Type B pancreatic cell (in vitro differentiated cells): Measurements from ENCODE around the genes MED27 and RALGDS.

- PRO-cap = no peak
These were observed 20.4 kb downstream of the MED27 start for GRCh38 chr9:132059142-132059831.

DNA sequence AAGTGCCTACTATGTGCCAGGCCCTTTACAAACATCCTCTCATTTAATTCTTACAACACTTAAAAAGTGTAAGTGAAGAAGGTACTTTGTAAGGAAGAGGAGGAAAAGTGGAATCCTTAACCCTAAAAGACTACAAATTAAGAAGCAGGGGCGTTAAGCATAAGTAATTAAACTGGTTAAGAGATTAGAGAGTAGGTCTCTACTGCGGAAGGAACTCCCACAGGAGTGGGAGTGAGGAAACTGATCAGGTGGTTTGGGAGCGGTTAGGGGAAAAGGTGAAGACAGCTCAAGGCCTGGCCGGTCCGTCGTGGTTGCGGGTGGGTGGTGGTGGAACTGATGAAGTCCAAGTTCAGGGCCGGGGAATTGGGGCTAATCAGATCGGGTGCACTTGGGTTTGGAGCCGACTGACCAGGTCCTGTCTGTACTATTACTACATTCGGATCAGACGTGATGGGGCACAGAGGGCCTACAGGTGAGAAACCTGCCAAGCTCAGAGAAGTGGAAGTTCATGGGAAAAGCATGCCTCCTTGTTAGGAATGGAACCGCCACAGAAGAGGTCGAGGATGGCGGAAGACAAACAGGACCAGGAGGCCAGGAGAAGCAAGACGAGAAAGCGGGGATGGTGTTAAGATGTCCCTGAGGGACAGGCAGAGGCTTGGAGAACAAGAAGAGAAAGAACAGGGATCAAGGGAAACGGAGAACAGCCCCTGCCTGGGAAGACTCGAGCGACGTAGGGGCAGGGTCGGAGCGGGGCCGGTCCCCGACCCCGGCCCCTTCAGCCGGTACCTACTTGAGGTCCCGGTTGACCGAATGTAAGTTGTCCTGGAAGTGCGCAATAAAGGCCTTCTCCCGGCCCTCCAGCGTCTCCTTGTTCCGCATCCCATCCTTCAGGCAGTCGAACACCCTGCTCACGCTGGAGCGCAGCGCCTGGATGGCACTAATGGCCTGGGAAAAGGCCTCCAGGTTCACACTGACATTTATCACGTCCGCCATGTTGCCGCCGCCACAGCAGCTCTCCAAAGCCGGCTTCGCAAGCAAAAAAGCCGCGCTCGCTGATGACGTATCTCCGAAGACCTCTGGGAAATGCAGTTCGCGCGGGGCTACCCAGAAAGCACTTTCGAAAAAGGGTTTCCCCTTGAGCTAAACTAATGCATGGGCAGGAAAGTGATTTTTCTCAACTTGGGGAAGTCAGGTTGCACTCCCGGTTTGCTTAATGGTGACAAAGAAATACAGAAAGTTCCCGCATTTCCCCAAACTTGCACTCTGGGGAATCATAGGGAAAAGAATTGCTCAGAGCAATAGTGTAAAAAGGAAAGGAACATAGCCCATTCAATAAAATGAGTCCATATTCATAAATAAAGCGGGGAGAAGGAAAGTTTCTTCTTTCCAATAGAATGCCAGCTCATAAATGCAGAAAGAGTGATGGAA is at the start of gene MED27:
Gene MED27, minus strand, starts transcription at position 1,016 of the 1,428 bp plus-strand sequence.
- PRO-cap = unidirectional peak, minus-strand start at position 1,016 of the sequence

GRCh38 chr9:132170219-132170598 is 8.4 kb downstream of the NTNG2 start:
- PRO-cap = no peak

- PRO-cap = no peak
These were observed 71.6 kb downstream of the NTNG2 start for GRCh38 chr9:132233471-132233880.

- PRO-cap = bidirectional peak, plus-strand start at chr9:132241266, minus-strand start at chr9:132241023; unidirectional peak, plus-strand start at chr9:132241474; unidirectional peak, plus-strand start at chr9:132241561
These were observed 79.2 kb downstream of the NTNG2 start for GRCh38 chr9:132240717-132241824.

DNA sequence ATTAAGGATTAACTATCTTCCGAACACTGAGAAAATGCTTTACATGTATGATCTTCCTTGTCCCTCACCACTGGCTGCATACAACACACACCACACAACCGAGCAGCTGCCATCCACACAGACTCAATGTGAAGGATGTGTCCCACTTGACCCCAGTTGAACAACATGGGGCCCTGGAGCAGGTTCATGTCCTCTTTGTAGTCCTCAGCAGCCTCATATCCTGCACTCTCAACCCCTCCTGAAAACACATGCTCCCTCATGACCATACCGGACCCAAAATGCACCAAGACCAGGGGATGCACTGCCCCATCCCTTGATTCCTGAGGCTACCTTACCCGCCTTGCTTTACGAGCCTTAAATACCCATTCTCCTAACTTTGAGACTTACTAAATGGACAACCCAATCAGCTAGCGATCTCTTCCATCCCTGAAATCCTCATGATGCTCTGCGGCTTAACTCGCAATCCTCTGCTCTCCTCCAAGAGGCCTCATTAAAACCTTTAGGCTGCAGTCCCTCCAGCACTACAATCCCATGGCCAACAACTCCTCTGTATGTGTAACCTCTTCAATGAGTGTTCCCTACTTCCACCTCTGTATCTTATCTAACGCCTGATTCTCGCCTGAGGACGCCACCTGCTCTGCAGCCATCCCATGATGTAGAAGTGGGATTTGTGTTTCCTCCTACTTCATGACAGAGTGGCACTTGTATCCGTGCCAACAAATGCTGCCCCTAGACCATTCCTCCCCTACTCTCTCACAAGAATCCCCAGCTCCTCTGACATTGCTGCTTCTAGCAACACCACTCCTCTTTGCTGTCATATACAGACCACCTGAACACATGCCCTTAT is 78.8 kb downstream of the SETX start:
- PRO-cap = no peak

GRCh38 chr9:132328630-132329183 is 26.1 kb downstream of the SETX start:
- PRO-cap = no peak

DNA sequence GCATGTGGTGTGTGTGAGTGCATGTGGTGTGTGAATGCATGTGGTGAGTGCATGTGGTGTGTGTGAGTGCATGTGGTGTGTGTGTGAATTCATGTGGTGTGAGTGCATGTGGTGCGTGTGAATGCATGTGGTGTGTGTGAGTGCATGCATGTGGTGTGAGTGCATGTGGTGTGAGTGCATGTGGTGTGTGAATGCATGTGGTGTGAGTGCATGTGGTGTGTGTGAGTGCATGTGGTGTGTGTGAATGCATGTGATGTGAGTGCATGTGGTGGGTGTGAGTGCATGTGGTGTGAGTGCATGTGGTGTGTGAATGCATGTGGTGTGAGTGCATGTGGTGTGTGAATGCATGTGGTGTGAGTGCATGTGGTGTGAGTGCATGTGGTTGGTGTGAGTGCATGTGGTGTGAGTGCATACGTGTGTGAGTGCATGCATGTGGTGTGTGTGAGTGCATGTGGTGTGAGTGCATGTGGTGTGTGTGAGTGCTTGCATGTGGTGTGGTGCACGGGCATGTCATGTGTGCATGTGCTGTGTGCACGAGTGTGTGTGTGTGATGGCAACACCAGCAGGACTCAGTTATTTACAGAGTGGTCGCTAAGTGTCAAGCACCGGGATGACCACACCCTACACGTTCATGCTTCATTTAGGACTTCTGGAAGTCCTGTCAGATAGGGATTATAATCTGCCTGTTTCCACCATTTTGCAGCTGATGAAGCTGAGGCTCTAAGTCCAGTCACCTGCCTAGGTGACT is 23.6 kb upstream of the SETX start:
- PRO-cap = unidirectional peak, minus-strand start at position 572 of the sequence

GRCh38 chr9:132474164-132474777 is 64.3 kb downstream of the CFAP77 start:
- PRO-cap = no peak

- PRO-cap = no peak
These were observed 83.4 kb upstream of the BARHL1 start for GRCh38 chr9:132498962-132499464.

DNA sequence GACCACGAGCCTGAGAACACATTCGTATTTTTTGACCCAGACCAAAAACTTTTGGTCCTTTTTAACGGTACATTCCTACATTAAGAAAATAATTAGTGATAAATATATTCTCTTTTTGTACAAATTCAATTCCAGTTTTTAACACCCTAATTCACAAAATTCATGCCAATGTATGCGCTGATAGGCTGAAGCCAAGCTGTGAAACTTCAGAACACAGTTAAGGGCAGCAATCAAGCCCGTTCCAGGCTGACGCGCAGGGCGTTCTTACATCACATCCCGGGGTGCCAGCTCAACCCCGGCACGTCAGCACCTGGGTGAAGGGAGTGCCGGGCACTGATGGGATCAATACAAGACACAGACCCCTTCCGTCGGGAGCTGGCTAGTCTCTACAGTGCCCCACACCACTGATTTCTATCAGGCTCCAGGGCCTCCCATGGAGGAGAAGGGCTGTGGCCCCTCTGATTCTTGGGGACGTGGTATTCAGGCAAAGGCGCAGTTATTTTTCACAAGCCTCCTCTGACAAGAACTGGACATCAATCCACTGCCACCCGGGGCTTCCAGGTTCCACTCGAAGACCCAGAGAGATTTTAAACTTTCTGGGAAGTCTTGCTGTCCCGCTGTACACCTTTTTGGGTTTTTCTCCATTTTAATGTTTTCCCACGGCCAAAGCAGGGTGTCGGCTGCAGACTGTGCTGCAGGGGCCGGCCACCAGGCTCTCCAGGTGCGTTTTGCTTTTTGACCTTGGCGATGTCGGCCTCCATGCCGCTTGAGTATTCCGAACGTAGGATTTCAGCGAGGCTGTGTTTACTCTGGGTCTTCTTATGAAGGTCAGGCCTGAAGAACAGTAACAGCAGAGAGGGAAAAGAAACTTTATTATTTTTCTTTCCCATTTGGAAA is 12.1 kb downstream of the BARHL1 start:
- PRO-cap = no peak

DNA sequence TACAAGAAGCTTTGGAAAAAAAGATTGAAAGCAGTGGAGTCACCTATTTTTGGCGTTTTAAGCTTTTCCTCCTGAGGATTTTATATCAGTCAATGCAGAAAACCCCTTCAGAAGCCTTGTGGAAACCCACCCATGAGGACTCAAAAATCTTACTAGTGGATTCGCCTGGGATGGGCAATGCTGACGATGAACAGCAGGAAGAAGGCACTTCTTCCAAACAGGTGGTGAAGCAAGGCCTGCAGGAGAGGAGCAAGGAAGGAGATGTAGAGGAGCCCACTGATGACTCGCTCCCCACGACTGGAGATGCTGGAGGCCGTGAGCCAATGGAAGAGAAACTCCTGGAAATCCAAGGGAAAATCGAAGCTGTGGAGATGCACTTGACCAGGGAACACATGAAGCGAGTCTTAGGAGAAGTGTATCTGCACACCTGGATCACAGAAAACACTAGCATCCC is 9.1 kb downstream of the GTF3C4 start:
- PRO-cap = no peak

DNA sequence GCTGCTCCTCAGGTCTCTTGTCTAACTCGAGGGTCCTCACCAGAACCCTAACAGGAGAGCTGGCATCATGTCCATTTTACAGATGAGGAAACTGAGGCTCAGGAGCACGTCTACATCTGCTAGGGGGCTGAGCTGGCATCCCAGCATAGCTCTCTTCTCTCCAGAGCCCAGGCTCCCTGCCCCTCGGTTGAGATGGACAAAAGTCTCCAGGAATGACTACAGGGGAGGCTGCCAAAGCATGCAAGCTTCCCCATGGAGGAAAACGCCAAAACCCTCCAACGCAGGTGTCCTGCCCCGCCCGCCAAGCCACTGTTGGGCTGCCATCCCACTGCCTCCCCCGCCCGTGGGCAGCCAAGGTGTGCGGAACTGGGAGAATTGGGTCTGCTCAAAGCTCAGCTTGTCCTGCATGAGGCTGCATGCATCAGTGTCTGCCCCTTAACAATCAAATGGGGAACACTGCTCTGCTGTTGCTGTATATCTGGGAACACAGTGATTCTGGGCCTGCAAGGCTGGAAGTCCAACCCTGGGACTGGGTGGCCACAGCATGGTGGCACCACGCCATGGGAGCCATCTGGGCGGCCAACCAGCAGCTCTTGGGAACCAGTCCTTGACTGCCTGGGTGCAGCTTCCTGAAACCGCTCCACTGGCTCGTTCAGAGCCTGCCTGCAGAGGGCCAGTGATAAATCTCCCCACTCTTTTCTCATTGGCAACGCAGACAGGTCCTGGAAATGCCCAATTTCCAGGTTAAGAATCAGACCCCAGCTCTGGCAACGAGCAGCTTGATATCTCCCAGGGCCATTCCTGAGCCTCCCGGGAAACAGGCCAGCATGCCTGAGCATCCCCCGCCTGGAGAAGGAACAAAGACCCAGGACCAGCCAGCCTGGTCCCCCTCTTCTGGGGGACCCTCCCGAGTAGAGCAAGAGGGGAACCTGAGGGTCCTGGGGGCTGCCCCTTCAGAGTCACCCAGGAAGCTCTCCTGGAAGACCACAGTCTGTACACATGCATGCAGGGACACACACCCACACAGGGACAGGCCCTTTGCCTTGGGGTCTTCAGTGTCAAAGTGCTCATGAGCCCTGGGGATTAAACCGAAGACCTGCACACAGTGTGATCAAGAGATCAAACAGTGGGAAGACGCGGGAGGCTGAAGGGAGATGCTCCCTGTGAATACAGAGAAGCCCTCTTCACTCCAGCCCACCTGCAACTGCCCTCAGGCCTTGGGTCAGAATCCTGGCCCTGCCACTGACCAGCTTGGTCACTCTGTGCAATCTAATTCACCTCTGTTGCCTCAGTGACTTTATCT is 3.4 kb downstream of the RALGDS start:
- PRO-cap = no peak

GRCh38 chr9:133120845-133121380 is at the start of gene RALGDS:
Gene RALGDS, minus strand, starts transcription at chr9:133121240.
- PRO-cap = bidirectional peak, plus-strand start at chr9:133120898, minus-strand start at chr9:133120809; unidirectional peak, minus-strand start at chr9:133121092; bidirectional peak, plus-strand start at chr9:133121427, minus-strand start at chr9:133121242

- PRO-cap = no peak
These were observed 976 bp upstream of the RALGDS start for GRCh38 chr9:133121928-133122503.

GRCh38 chr9:133142638-133143197 is 21.0 kb downstream of the GBGT1 start:
- PRO-cap = no peak

- PRO-cap = no peak
These were observed 45.9 kb upstream of the OBP2B start for GRCh38 chr9:133254569-133255730.

GRCh38 chr9:133274206-133274975 is 61.6 kb downstream of the SURF6 start:
- PRO-cap = no peak

- PRO-cap = no peak
These were observed 666 bp downstream of the RPL7A start for GRCh38 chr9:133348515-133349253.

GRCh38 chr9:133356781-133357094 is 388 bp downstream of the SURF2 start:
- PRO-cap = no peak